Epithelial cell of alveolus of lung (primary cell): ENCODE measurements around the genes ST7L and MAGI3.

- RAMPAGE, long total RNA, result no peak
- RRBS, result no CpG with 5 or more reads among the region's 2 CpGs
Observed at GRCh38 chr1:110962794-110963173, 938 bp downstream of the LRIF1 start.

- RAMPAGE, long total RNA, result no peak
- RRBS, result no CpG with 5 or more reads among the region's 4 CpGs
Observed at GRCh38 chr1:111436652-111437256, 9.2 kb upstream of the OVGP1 start.

DNA sequence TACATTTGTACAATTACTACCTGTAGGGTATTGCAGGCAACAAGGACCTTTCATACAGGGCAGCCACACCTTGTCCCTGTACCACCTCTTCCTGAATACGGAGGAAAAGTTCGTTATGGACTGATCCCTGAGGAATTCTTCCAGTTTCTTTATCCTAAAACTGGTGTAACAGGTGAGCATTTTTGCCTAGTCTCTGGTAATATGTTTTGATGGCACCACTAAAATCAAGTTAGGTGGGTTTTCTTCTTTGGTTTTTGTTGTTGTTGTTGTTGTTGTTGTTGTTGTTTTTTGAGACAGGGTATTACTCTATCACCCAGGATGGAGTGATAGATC is 4.9 kb downstream of the ATP5PB start:
- RAMPAGE, long total RNA, result no peak
- RRBS, result no CpG with 5 or more reads among the region's 2 CpGs

- RAMPAGE, long total RNA, result no peak
- RRBS, result no CpG with 5 or more reads among the region's 4 CpGs
Observed at GRCh38 chr1:111485671-111486125, 11.9 kb downstream of the C1orf162 start.

GRCh38 chr1:111892052-111892612 is 97.3 kb downstream of the KCND3 start:
- RAMPAGE, long total RNA, result no peak
- RRBS, result no CpG with 5 or more reads among the region's 5 CpGs

GRCh38 chr1:111954960-111955517 is 34.4 kb downstream of the KCND3 start:
- RAMPAGE, long total RNA, result no peak
- RRBS, result no CpG with 5 or more reads among the region's 6 CpGs

DNA sequence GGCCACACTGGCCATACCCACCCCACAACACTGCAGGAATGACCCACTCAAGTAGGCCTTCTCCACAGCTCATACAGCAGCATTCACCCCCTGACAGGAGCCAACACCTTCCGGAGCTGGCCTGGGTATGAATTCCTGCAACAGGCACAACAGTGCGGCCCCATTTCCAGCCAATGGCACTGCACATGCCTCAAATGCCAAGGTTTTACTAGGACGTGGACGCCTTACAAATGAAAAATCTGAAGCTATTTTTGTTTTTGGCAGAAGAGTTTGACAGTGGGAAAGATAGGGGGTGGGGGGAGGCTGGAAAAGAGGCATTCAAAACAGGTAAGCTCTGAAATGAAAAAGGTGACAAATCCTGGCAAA is 1.9 kb downstream of the KCND3 start:
- RAMPAGE, long total RNA, result no peak
- RRBS, result no CpG with 5 or more reads among the region's 4 CpGs

DNA sequence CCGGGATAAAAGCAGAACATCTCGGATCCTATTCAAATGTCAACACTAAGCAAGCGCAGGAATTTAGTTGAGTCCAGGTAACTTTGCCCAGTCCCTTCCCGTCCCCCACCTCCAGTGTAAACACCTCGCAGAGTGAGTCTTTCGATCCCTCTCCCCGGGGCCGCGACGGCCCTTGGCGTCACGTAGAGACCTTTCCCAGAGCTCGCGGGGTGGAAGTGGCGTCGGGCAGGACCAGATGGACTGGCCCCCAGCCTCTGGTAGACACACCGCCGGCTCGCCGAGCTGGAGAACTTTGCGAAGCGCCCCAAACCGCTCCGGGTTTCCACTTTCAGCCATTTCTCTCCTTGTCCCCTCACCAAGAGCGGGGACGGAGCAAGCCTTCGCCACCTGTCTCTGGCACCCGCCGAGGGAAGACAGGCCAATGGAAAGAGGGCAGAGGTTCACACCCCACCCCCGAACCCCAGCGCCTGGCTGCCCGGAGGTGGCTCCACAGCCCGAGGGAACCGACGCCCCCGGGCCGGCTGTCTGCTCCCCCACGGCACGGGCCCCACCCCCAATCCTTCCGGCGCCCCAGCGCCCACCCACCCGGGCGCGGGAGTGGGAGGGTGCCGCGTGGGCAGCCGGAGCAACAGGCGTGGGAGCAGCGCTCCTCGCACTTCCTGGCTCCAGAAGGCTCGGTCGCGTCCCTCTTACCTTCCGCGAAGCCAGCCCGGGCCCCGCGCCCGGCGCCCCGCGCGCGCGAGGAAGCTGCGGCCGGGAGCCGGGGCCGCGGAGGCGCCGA is 466 bp downstream of the KCND3 start:
- RAMPAGE, long total RNA, result no peak
- RRBS, result 2% methylated on average over 27 of the region's 73 CpGs

GRCh38 chr1:111990443-111991350 is 1.2 kb upstream of the KCND3 start:
- RAMPAGE, long total RNA, result no peak
- RRBS, result 2% methylated on average over 23 of the region's 60 CpGs

- RAMPAGE, long total RNA, result no peak
- RRBS, result 2% methylated on average over 4 of the region's 7 CpGs
Observed at GRCh38 chr1:111991351-111991742, 1.9 kb upstream of the KCND3 start.

- RAMPAGE, long total RNA, result start-site peak on the minus strand at chr1:112619114-112619127, 47 and 86 reads in 2 replicates
- RRBS, result 5% methylated on average over 5 of the region's 55 CpGs
Observed at GRCh38 chr1:112618577-112619574, at the start of gene ST7L. ST7L (minus strand) TSS chr1:112619141.

GRCh38 chr1:112669845-112671176 is 4.1 kb upstream of the MOV10 start:
- RAMPAGE, long total RNA, result no peak
- RRBS, result no CpG with 5 or more reads among the region's 10 CpGs

DNA sequence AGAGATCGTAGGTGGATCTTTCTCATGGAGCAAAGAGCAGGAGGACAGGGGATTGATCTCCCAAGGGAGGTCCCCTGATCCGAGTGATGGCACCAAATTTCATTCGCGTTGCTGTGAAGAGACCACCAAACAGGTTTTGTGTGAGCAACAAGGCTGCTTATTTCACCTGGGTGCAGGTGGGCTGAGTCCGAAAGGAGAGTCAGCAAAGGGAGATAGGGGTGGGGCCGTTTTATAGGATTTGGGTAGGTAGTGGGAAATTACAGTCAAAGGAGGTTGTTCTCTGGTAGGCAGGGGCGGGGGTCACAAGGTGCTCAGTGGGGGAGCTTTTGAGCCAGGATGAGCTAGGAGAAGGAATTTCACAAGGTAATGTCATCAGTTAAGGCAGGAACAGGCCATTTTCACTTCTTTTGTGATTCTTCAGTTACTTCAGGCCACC is 106.9 kb downstream of the TAFA3 start:
- RAMPAGE, long total RNA, result no peak
- RRBS, result no CpG with 5 or more reads among the region's 7 CpGs

DNA sequence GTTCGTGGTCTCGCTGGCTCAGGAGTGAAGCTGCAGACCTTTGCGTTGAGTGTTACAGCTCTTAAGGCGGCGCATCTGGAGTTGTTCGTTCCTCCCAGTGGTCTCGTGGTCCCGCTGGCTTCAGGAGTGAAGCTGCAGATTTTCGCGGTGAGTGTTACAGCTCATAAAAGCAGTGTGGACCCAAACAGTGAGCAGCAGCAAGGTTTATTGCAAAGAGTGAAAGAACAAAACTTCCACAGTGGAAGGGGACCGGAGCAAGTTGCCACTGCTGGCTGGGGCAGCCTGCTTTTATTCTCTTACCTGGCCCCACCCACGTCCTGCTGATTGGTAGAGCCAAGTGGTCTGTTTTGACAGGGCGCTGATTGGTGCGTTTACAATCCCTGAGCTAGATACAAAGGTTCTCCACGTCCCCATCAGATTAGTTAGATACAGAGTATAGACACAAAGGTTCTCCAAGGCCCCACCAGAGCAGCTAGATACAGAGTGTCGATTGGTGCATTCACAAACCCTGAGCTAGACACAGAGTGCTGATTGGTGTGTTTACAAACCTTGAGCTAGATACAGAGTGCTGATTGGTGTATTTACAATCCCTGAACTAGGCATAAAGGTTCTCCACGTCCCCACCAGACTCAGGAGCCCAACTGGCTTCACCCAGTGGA is 102.1 kb downstream of the SLC16A1 start:
- RAMPAGE, long total RNA, result no peak
- RRBS, result no CpG with 5 or more reads among the region's 17 CpGs

DNA sequence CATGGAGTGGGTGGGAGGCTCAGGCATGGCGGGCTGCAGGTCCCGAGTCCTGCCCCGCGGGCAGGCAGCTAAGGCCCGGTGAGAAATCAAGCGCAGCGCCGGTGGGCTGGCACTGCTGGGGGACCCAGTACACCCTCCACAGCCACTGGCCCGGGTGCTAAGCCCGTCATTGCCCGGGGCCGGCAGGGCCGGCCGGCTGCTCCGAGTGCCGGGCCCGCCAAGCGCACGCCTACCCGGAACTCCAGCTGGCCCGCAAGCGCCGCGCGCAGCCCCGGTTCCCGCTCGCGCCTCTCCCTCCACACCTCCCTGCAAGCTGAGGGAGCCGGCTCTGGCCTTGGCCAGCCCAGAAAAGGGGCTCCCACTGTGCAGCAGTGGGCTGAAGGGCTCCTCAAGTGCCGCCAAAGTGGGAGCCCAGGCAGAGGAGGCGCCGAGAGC is 101.4 kb downstream of the SLC16A1 start:
- RAMPAGE, long total RNA, result no peak
- RRBS, result no CpG with 5 or more reads among the region's 33 CpGs

DNA sequence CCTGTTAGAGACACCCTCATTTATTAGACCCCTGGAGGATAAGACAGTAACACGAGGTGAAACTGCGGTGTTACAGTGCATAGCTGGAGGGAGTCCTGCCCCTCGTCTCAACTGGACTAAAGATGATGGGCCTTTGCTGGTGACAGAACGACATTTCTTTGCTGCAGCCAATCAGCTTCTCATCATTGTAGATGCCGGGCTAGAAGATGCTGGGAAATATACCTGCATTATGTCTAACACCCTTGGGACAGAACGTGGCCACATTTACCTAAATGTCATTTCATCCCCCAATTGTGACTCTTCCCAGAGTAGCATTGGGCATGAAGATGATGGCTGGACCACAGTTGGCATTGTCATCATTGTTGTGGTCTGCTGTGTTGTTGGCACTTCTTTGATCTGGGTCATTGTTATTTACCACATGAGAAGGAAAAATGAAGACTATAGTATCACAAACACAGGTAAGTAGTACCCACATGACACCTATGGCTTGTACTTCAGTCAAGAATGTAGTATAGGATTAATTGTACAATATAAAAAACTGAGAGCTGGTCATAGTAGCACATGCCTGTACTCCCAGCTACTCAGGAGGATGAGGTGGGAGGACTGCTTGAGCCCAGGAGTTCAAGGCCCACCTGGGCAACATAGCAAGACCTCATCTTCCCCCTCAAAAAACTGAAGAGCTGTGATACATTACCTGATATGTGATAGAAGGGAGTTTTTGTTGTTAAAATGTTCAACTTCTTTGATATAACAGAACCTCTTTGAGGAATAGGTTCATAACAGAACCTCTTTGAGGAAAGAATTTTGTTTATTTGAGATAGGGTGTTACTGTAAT is 41.6 kb downstream of the LRIG2 start:
- RAMPAGE, long total RNA, result no peak
- RRBS, result no CpG with 5 or more reads among the region's 6 CpGs

DNA sequence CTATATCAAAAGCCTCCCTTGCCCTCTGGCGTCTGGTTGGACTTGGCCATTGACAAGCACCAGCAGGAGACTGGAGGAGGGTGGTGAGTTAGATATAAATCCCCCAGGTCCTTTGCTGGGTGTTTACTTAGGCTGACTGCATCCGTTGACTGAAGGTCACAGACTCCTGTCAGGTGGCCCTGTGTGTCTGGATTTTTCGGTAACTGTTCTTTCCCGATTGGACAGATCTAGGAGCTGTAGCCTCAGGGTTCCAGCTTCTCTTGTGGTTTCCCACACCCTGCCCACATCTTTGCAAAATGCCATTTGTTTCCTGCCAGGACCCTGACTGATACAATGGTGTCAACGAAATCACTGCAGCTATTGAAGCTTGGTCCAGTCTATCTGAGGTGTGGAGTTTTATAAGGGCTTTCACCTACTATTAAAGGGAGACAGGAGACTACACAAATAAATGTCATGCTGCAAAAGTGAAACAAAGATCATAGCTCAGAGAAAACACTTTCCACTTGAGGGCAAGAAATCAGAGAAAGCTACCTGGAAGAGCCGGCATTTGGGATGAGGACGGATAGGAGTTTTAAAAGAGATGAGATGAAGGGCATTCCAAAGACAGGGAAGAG is 1.5 kb upstream of the MAGI3 start:
- RAMPAGE, long total RNA, result no peak
- RRBS, result 47% methylated on average over 2 of the region's 7 CpGs

DNA sequence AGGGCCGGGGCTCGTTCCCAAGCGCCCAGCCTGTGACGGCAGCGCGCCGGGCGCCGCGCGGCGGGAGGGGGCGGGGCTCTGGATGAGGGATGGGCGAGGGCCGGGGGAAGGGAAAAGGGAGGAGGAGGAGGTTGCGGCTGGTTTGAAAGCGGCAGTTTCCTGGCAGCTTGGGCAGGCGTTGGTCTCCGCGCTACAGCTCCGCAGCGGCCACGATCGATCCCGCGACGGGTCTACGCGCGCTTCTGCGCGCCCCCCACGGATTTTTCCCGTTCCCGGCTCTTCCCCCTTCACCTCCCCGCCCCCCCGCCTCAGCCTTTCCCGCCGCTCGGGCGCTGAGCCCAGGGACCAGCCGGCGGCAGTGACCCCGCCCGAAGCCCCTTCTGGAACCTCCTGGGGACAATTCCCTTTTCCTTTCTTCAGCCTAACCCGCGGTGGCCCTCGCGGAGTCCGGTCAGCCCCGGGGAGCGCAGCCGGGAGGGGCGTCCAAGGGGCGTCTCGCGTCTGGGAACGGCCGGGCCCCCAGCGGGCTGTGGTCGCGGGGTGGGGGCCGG is at the start of gene MAGI3:
Gene MAGI3, plus strand, starts transcription at position 154 of the 551 bp plus-strand sequence.
- RAMPAGE, long total RNA, result no peak
- RRBS, result 2% methylated on average over 36 of the region's 63 CpGs

- RAMPAGE, long total RNA, result no peak
- RRBS, result no CpG with 5 or more reads among the region's 4 CpGs
Observed at GRCh38 chr1:113974970-113975603, 4.2 kb upstream of the OLFML3 start.

- RAMPAGE, long total RNA, result no peak
- RRBS, result no CpG with 5 or more reads among the region's 6 CpGs
Observed at GRCh38 chr1:114397570-114398194, 113.3 kb downstream of the TRIM33 start.